Hematopoietic multipotent progenitor cell (in vitro differentiated cells): ENCODE measurements around a stretch of chr18.

GRCh38 chr18:58047122-58048022 is 3.3 kb downstream of the NEDD4L start:
- CAGE, long polyA plus RNA, result no peak

GRCh38 chr18:58100464-58100838 is 56.4 kb downstream of the NEDD4L start:
- CAGE, long polyA plus RNA, result no peak

DNA sequence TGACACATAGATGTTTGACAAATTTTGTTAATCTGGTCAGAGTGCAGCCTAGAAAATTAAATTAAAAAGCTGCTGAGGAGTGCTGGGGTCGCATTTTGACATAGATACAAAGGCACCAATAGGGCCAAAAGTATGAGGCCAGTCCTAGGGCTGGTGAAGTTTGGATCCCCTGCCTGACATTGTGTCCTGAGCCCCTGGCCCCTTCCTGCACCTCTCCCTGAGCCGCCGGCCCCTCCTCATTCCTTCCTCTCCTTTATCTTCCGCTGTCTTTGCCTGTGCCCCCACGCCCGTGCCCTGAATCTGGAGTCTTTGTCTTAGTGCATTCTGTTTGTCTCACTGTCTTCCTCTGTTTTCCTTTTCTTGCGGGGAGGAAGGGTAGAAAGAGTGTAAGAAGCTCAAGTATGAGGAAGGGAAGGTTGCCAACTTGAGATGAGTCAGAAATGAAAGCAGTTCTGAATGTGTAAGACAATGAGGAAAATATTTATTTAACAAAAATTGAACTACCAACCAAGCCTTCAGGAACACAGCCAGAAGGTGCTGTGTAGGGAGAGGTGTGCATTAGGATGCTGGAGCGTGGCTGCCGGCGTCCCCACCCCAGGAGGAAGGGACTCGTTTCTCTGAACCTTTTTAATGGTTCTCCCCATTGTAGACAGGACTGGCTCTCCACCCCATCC is 133.0 kb downstream of the NEDD4L start:
- CAGE, long polyA plus RNA, result no peak

GRCh38 chr18:58221053-58221726 is 177.2 kb downstream of the NEDD4L start:
- CAGE, long polyA plus RNA, result no peak

DNA sequence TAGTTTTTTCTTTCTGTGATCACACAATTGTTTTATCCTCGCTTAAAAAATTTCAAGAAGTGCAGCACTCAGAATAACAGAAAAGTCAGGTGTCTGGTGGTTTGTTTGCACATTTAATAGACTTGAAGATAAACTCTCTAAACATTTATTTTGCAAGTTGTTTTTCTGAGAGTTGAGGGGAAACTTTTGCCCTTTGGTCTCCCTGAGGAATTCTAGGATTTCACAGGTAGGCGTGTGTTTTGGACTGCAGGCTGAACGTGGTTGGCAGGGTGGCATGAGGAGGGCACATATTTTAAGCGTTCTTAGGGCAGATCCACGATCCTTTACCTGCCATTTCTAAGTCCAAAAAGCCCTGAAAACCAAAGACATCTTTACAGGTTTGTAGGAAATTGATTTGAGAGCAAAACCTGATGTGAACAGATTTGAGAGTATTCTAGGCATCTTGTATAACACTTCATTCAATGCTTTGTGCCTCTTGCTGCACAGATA is 188.7 kb downstream of the NEDD4L start:
- CAGE, long polyA plus RNA, result no peak

DNA sequence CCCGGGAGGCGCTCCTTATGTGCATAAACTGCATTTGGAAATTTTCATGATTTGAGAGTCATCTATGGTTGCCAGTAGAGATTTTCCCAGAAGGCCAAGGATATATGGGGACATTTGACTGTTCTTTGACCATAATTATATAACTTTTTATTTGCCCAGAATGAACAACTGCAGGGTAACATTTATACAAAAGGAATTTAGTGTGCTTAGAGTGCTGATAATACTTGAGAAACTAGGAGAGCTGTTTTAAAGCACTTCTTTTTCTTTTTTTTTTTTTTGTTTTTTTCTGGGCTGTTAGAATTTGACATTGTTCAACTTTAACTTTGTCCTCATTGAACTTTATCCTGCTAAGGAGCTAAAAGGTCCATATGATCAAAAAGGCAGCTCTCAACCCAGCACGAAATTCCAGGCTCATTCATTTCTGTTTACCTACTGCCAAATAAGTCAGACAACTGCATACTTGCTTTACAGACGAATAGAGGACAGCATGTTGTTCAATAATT is 242.9 kb downstream of the NEDD4L start:
- CAGE, long polyA plus RNA, result no peak

DNA sequence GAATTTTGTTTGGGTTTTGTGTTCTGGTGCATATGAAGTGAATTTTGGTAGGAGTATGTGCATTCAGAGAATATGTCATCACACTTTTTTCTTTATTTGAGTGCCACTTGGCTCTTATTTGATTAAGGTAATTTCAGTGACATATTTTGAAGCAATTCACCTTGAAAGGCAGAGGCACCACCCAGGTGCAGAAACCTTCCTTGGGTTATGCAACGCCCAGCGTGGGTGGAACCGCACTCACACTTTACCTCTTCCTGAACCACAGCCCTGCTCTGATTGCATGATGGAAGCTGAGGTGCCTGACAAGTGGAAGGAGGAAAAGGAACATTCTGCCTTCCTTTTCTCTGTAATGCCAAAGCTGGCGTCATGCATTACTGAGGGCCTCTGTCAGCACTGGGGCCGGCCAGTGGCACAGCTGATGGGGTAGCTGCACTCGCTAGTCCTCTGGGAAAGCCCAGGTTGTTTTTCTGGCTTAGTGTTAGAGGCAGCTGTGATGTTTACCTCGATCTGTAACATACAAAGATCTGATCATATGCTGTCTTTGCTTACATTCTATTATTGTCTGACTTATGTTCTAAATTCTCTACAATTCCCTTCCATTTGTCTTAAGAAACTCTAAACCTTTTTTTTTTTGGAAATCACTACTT is 266.5 kb downstream of the NEDD4L start:
- CAGE, long polyA plus RNA, result no peak

- CAGE, long polyA plus RNA, result no peak
Measured at GRCh38 chr18:58315468-58316341, 271.7 kb downstream of the NEDD4L start.

- CAGE, long polyA plus RNA, result no peak
Measured at GRCh38 chr18:58316681-58316884, 272.6 kb downstream of the NEDD4L start.

DNA sequence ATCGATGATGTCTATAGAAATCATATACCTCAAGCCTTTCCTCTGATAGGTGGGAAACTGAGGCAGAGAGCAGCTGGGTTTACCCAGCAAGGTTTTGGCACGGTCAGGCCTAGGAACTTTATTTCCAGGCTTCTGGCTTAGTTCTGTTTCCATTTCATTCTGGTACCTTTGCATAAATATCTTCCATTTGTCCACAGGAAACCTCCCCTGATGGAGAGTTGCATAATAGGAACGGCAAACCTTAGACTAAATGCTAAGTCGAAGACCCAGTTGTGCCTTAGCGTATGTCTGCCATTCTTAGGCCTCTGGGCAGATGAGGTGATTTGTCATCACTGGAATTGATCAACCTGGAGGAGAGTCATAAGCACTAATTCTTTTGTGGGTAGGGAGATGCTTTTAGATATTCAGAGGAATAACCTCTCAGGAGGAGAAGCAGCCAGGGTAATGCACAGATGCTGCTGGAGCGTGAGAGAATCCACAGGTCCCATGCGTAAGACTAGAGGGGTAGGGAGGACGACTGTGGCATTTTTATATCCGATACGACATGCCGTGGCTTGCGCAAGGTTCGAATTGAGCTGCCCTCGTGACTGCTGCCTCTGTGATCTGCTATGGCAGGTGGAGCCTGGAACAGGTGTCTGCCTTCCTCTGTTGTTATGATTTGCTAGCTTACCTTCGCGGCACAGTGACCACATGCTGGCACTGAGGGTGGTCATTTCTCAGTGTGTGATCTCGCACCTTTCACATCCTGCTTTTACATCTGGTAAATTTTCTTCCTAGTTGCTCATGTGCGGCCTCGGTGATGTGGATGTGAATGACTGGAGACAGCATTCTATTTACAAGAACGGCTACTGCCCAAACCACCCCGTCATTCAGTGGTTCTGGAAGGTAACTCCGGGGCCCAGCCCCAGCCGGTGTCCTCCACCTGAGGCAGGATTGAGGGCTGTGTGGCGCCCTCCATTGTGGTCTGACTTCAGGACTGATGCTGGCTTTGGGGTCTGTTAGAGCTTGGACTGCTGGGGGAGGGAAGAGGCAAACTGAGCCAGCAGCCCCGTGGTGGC is 240.3 kb downstream of the ALPK2 start:
- CAGE, long polyA plus RNA, result no peak

DNA sequence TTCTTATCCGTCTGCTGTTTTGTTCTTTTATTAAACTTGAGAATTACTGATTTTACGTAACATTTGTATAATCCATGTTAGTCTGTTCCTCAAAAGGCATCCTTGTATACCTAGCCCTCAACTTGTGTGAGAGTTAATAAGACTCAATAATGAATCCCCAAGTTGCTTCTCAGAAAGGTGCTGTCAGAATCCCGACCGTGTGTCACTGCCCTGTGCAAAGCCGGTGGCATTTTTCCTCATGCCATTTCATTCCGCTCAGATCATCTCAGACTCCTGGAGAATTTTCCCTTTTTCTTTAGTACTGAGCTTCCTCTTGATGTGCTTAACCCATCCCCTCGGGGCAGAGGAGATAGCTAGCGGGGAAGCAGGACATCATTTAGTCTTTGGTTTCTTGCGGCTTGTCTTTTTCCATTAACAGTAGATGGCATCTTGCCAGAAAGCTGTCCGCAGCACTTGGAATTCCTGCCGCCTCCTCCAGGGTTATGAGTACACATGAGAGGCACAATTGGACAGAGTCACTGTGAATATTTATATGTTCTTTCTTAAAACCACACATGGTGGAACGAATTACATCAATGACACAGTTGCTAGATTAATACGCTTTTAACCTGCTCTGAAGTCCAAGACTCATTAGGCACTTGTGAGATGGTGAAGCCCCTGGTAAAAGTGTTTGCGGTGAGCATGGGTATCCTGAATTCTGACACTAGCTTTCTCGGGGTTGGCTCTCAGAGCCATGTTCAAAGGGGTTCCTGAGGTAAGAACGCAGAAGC is 226.7 kb downstream of the ALPK2 start:
- CAGE, long polyA plus RNA, result no peak

GRCh38 chr18:58536428-58537005 is 92.4 kb downstream of the ALPK2 start:
- CAGE, long polyA plus RNA, result no peak

GRCh38 chr18:58576685-58577350 is 52.1 kb downstream of the ALPK2 start:
- CAGE, long polyA plus RNA, result no peak

DNA sequence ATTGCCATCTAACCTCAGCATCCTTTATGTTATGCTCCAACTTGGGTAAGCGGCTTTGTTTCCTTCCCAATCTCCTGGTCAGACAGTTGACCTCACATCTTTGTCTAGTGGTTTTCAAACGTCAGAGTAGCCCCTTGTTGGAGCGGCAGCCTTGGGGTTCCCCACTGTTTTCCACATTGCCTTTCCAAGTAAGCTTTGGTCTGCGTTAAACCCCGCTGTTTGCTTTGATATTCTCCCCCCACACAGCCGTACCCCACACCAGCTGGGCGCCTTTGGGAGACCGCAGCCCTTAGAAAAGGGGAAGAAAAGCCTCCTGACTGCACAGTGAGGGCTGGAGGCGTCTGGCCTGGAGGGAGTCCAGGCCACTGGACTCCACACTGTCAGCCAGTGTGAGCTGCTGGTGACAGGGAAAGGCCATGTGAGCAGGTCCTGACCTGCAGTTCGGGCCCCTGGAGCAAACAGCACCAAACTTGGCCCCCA is 83.4 kb downstream of the MALT1 start:
- CAGE, long polyA plus RNA, result no peak

DNA sequence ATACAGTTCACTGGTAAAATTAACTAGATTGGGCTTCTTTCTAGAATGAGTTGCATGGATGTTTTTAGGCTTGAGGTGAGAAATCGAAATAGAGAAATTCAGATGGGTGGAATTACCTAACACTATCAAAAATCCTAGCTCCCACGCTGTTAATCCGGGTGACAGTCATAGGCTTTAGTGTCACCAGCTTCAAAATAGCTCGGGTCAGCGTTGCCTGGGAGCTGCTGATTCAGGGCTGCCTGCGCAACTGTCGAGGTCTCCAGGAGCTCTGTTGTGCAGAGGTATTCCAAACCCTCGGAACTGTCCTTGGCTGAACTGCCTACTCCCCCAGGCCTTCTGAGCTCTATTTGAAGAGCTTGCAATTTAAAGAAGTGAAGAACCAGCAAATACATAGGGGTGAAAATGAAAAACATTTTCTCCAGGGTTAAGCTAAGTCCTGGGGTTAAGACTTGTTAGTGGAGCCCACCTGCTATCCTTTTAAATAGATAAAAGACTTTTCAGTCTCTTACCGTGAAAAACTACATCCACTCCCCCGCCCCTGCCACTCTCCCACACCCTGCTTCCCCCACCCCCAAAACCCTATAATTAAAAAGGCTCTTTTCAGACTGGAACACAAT is 21.3 kb upstream of the ZNF532 start:
- CAGE, long polyA plus RNA, result no peak

DNA sequence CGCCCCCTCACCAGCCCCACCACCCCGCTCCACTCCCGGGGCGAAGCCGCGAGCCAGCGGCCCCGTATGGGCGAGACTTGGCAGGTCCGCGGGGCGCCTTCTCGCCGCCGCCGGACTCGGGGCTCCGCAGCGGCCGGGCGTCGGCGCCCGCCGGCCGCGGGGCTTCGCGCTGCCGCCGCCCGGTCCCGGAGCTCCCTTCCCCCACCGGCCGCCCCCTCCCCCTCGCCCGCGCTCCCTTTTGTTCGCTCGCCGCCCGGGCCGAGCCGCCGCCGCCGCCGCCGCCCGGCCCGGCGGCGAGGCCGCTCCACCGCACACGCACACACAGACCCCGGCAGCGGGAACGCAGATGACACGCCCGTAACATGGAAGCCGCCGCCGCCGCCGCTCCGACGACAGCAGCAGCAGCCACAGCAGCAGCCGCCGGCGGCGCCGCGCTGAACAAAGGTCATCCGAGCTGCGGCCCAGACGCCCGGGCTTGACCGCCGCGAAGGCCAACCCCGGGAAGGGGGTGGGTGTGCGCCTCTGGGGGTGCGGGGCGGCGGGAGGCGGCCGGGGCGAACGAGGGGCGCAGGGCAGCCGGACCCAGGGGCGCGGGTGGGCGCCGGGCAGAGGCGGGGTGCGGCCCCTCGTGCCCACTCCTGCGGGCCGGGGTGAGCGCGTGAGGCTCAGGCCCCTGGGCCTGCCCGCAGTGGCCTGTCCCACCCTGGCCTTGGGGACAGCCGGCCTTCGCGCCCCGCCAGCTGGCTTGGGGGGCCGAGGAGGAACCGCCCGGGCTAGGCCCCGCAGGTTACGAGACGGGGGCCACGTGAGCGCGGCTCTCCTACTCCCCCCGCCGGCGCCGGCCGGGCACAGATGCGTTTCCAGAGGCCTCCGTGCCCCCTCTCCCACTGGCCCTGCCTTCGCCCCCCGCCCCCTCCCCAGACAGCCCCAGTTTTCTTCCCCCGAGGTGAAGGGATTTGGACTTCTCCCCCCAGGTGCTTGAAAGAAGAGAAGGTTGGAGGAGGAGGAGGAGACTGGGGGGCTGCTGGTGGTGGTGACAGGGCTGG is 1.1 kb upstream of the ZNF532 start:
- CAGE, long polyA plus RNA, result no peak

- CAGE, long polyA plus RNA, result no peak
Measured at GRCh38 chr18:58942352-58942963, 77.8 kb downstream of the ZNF532 start.

DNA sequence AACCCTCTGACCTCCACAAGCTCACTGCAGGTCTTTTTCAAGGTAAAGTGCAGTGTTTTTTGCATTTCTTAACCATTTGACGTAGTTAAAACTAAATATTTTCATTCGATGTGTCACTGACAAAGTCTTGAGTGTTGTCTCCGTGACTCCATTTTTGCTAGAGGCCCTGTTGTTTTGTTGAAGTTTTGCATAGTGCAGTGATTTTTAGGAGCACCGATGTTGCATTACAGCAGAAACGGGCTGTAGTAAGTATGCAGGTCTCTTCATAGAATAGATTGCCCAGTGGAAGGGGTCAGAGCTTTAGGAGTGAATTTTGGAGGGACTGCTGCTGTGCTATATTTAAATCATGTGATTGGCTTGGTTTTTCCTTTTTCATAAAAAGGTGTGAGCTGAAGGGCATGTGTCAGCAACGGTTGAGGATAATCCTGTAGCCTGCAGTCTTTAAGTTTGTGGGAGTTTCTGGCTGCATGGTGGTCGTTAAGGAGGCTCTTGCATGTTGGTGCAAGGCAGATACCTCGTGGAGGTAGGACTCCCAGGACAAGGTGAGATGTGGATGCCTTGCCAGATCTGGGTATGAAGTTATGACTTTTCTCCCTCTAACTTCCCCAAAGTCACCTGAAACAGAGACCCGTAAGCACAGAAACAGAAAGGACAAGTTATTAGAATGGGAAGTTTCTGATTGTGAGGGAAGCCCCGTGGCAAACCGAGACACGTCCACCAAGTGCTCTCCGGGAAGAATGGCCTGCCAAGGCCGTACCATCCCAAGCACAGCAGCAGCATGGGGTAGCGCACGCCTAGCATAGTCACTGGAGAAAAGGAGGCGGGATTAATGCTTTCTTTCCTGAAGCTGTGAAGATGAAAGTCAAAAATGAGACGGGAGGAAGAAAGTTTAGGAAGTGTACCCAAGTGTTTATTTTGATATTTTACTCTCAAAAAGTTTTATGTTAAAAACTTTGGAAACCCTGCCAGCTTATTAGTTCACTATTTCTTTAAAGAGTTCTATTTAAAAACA is 110.4 kb downstream of the ZNF532 start:
- CAGE, long polyA plus RNA, result no peak

DNA sequence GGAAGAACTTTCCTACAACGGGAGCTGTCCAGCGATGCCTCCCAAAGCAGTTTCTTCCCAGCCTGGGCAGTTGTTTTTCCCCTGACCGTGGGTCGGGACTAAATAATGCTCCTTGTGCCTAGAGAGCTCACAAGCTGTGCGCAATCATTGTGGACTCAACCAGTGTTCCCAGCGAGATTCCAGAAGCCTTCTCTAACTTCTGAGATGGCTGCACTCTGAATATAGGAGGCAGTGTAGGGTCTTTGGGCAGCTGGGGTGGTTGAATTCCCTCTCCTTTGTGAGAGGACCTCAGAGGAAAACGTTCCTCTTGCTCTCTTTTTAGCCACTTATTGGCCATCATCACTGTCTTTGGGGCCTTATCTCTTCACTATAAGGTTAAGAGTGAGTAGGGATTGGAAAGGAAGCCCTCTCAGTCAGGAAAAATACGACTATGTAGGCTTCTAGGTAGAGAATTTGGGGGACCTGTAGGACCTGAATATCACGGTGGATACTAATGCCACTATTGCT is 828 bp downstream of the SEC11C start:
- CAGE, long polyA plus RNA, result no peak

- CAGE, long polyA plus RNA, result no peak
Measured at GRCh38 chr18:59269043-59269531, 4.2 kb downstream of the RAX start.